GM23338 (cell line): Measurements from ENCODE around the genes WASHC2C and ZNF488.

GRCh38 chr10:43395586-43396096, 13.3 kb downstream of the HNRNPF start:
- PRO-cap: no peak
- RAMPAGE, long total RNA: no peak

- PRO-cap: no peak
- RAMPAGE, long total RNA: no peak
Measured at GRCh38 chr10:43404646-43405051, 4.3 kb downstream of the HNRNPF start.

- PRO-cap: bidirectional peak, plus-strand start at chr10:43420582, minus-strand start at chr10:43420462; bidirectional peak, plus-strand start at chr10:43420677, minus-strand start at chr10:43420658; bidirectional peak, plus-strand start at chr10:43420818, minus-strand start at chr10:43420951
- RAMPAGE, long total RNA: no peak
Measured at GRCh38 chr10:43420130-43421460, 11.6 kb upstream of the HNRNPF start.

- PRO-cap: no peak
- RAMPAGE, long total RNA: no peak
Measured at GRCh38 chr10:43595089-43595866, 11.0 kb upstream of the ZNF485 start.

DNA sequence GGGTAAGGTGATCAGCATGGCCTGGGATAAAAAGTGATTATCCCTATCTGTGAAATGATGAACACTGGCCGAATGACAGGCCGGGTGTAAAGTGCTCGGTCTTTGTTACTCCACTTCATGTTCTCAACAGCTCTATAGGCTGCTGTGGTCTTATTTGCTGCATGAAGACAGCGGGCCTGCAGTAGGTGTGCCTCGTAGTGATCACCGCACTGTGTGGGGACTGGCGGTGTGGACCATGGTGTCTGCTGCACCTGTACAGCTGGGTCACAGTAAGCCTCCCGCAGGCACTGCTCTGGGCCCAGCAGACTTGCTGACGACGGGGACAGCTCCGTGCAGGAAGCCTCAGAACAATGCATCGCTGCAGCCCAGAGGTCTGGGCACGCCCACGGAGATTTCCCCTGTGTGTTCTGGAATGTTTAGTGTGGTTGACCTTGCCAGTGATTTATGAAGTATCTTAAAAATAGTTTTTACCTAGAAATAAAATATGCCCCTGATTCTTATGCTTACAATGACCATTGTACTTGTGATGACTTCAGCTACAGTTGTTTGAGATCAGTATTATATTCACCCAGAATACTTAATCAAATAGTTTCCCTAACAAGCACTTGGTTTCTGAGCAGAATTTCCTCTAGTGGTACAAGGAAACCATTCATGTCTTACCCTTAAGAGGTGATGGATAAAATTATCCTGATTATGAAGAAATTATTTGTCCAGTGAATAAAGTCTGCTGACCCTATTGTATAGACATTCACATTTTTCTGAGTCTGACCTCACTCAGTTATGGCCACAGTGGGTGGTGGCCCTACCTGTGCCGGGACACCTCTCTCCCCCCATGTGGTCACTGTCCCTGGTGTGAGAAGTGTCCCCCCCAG, 59.2 kb upstream of the ZNF32 start:
- PRO-cap: no peak
- RAMPAGE, long total RNA: no peak

DNA sequence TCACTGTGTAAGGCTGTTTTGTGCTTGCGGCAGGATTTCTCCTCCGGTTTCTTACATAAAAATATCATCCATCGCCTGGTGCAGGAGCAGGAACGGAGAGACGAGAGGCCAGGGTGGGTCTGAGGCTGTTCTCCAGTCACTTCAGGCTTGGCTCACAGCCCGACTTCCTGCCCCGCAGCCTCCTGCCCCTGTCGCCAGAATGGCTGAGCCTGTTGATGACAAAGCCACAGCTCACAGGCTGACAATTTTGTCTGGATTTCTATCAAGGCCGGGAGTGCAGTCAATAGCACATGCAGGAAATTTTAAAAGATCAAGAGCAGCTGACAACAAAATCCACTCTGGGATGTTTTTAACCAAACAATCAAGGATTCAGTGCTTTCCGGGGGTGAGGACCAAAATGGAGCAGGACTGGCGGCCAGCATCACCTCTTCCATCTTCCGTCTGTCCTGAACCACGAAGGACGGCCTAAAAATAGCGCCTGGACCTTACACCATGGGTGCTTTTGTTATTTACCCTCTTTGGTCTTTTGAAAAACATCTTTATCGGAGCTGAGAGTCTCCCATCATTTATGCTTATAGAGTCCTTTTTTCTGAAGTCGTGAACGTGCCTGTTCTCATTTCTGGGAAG, 229.8 kb upstream of the ZNF32 start:
- PRO-cap: no peak
- RAMPAGE, long total RNA: no peak

- PRO-cap: bidirectional peak, plus-strand start at chr10:45001626, minus-strand start at chr10:45001578
- RAMPAGE, long total RNA: no peak
Measured at GRCh38 chr10:45001412-45002164, 865 bp downstream of the ZNF22 start.

DNA sequence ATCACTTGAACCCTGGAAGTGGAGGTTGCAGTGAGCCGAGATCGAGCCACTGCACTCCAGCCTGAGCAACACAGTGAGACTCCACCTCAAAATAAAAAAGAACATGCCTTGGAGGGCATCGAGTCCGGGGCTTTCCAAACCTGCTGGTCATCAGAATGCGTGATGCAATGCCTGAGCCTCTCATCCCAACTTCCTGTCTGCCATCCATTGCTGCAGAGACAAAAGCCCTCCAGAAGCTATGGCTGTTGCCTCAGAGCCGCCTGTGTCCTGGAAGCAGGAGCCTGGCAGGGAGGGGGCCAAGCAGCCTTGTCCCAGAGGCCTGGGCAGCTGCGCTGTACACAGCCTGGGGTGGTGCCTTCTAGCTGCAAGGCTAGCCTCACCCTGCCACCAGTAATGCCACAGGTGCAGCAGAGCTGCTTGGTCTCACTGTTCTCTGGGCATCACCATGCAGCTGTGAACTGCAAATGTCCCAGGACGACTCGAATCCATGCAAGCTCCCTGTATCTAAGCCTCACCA, 6.9 kb downstream of the ALOX5 start:
- PRO-cap: no peak
- RAMPAGE, long total RNA: no peak

DNA sequence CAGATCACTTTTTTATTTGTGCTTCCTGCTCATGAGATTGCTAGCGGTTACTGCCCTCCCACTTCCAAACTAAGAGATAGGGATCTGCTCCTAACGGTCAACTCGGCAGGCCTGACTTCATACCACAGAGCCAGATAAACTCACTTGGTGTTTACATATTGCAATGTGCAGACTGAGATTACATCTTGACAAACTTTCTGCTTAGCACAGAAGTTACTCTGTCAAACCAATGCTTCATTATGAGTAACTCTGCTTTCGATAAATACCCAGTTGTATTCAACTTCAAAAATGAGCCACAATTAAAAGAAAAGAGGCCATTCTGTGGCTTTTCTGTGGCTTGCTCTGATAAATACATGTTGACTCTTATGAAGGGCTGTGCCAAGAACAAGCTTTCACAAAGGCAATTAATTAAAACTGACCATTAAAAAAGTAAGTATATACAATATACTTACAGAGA, 64.5 kb downstream of the MARCHF8 start:
- PRO-cap: no peak
- RAMPAGE, long total RNA: no peak

DNA sequence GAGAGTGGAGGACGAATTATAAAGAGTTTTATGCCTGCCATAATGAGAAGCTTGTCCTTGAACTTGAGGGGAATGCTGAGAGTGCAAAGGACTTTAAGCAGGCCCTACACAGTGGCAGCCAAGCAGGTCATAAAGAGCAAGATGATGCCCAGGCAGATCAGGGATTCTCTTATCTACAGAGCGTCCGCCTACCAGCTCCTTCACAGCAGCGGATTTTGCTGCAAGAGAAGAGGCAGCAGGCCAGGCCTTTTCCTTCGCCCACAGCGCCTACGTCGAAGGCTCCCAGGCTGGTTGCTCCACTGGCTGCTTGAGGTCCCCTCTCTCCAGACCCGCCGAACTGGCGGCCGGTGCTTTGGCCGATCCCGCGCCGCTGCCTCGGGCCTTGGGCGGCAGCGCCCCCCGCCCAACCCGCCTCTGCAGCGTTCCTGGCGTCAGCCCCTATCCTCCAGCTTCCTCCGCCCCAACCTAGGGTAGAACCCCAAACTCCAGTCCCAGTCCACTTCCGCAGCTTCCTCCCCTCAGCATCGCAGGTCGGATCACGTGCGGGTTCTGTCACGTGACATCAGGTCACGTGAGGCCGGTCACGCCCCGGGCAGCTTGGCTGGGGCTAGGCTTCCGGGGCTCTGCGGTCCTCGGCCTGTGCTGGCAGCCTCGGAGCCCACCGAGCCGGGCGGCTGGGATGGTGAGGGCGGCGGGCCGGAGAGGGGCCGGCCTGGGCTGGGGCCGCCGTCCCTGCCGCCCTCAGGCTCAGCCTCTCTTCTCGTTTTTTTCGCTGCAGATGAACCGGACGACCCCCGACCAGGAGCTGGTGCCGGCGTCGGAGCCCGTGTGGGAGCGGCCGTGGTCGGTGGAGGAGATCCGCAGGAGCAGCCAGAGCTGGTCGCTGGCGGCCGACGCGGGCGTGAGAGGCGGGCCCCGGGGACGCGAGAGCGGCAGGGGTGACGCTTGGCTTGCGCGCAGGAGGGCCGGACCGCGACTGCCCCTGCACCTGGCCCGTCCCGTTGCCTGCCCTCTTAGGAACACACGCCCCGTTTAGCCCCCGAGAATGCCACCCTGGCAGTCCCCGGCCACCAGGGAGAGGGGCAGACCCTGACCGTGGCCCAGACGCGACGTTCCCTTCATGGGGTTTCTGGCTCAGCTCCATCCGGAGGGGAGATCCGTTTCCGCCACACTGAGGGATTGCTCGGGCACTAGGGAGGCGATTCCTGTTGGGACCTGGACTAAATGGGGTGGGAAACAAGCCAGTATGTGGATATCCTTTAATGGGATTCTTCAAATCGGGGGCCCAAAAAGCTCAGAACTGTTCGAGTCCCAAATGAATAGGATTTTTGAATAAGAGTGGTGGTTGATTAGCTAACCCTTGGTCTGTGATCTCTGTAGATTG, at the start of gene WASHC2C:
Gene WASHC2C, plus strand, starts transcription at position 628 of the 1,384 bp plus-strand sequence.
- PRO-cap: bidirectional peak, plus-strand start at position 584 of the sequence, minus-strand start at position 397 of the sequence
- RAMPAGE, long total RNA: no peak

DNA sequence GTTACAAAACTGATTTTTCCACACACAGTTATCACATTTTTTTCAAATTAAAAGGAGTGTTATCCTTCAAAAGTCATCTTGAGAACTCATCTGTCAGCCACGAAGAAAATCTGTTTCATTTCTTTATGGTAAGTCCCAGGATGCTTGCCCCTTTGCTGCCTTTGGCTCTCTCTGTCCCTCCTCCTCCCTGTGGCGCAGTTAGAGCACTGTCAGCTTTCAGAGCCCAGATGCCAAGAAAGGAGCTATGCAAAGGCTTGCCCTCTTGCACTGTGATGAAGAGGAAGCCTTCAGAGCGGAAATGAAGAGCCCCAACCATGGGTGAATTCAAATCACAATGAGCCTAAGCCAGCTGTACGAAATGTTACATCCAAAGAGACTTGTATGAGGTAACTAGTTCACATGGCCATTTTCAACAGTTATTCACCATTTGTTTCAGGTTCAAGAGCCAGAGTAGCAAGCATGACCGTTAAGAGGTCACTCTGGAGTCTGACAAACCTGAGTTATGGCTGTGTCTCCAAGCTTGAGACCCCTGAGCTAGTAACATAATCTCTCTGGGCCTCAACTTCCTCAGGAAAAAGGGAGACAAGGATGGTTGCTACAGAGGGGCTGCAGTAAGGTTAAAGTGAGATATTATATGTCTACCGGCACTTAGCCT, 10.5 kb downstream of the NCOA4 start:
- PRO-cap: no peak
- RAMPAGE, long total RNA: no peak

GRCh38 chr10:46022845-46023958, 7.2 kb downstream of the NCOA4 start:
- PRO-cap: bidirectional peak, plus-strand start at chr10:46023190, minus-strand start at chr10:46023229; bidirectional peak, plus-strand start at chr10:46023319, minus-strand start at chr10:46023378
- RAMPAGE, long total RNA: no peak

GRCh38 chr10:46028672-46029277, 1.6 kb downstream of the NCOA4 start:
- PRO-cap: no peak
- RAMPAGE, long total RNA: no peak

DNA sequence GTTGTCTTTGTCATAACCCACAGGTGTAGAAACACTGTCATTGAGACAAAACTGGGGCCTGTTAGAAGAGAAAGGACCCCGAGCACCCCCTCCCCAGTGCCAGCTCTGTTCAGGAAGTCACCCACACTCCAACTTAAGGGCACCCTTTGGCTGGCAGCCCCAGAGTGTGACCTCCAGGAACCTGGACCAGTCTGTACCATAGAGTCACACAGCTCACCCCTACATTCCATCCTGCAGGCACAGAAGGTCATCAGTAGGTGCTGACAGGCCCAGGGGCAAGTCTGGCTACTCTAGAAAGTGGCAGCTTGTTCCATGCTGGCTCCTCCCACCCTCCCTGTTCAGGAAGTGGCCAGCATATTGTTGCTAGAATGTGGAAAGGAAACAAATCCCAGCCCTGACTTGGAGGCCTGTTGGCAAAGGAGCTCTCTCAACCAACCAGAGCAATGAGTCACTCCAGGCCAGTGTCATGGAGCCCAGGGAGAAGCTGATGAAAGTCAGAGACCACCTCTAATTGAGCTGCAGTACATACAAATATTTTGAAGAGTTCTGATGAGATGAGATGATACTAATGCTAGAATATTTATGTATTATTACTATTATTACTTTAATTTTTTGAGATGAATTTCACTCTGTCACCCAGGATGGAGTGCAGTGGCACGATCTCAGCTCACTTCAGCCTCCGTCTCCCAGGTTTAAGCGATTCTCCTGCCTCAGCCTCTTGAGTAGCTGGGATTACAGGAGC, 3.3 kb upstream of the NCOA4 start:
- PRO-cap: no peak
- RAMPAGE, long total RNA: no peak

- PRO-cap: no peak
- RAMPAGE, long total RNA: no peak
Measured at GRCh38 chr10:46092174-46093045, 46.3 kb upstream of the MSMB start.

DNA sequence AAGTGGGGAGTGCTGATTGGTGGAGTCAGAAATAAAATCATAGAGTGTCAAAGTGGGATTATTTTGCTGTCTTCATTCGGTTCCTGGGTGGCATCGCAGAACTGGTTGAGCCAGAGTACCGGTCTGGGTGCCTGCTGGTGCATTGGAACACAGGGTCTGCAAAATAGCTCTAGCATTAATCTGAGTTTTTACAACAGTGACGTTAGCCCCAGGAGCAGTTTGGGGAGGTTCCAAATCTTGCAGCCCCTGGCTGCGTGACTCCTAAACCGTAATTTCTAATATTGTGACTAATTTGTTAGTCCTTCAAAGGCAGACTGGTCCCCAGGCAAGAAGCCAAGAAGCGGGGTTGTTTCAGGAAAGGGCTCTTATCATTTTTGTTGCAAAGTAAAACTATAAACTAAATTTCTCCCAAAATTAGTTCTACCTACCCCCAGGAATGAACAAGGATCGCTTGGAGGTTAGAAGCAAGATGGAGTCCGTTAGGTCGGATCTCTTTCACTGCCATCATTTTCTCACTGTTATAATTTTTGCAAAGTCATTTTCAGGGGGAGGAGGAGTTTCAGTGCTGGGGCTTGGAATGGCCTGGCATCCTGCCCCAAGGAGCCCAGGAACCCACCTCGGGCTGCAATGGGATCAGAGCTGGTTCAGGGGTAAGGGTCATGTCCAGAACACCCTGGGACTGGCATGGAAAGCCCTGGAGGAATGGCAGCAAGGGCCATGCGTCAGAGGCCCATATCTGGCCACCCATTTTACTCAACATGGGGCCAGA, 32.2 kb downstream of the GPRIN2 start:
- PRO-cap: no peak
- RAMPAGE, long total RNA: no peak

DNA sequence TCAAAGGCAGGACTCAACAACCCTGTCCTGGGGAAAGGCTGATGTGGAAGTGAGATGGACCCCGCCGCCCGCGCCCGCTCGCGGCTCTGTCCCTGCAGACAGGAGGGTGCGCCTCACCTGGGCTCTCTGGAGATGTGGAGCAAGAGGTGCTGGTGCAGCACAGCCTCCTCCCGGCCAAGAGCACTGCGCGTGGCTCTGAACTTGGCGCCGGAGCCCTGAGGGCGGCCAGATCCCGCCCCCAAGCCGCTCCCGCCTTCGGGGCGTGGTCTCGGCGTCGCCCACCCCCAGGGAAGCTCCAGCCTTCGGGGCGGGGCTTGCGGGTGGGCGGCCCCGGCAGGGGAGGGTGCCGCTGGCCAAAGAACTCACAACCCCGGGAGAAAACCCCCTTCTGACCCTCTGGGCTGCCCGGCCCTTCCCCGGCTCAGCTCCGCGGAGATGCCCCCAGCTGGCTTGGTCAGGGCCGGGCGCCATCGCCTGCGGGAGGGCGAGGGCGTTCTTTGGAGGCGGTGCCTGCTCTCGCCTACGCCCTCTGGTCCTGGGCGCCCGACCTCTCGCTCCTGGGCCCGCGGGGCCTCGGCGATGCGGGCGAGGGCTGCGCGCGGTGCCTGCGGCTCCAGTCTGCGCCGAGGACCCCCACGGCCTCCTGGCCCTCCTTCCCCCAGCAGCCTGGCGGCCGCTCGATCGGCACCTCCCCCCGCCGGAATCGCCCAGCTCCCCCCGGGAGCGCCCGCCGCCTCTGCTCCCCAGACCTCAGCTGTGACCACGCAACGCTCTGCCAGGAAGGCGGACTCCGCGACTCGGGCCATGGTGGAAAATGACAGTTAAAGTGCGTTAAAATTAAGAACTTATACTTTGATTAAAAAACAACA, at the start of gene ZNF488:
Gene ZNF488, minus strand, starts transcription at position 191 of the 869 bp plus-strand sequence.
- PRO-cap: bidirectional peak, plus-strand start at position 432 of the sequence, minus-strand start at position 203 of the sequence; bidirectional peak, plus-strand start at position 558 of the sequence, minus-strand start at position 645 of the sequence
- RAMPAGE, long total RNA: start-site peak on the minus strand centred at position 208 of the sequence, 65 bp wide, 35 and 7 reads in 2 replicates

GRCh38 chr10:47551739-47552204, 28.3 kb upstream of the AGAP9 start:
- PRO-cap: no peak
- RAMPAGE, long total RNA: no peak

DNA sequence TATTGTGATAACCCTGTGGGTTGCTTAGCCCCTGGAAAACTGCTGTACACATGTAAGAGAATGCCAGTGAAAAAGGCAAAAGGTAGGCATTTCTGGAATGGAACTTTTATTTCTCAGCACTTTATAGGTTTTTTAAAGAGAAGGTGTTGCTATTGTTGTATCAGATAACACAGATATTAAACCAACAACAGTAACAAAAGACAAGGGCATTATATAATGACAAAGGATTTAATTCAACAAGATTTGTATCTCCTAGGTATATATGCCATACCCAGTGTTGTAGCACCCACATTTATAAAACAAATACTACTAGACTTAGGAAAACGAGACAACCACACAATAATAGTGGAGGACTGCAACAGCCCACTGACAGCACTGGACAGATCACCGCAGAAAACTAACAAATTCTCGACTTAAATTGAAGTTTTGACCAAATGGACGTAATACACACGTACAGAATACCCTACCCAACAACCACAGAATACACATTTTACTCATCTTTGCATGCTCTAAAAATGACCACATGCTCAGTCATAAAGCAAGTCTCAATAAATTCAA, 30.3 kb downstream of the MAPK8 start:
- PRO-cap: no peak
- RAMPAGE, long total RNA: no peak

DNA sequence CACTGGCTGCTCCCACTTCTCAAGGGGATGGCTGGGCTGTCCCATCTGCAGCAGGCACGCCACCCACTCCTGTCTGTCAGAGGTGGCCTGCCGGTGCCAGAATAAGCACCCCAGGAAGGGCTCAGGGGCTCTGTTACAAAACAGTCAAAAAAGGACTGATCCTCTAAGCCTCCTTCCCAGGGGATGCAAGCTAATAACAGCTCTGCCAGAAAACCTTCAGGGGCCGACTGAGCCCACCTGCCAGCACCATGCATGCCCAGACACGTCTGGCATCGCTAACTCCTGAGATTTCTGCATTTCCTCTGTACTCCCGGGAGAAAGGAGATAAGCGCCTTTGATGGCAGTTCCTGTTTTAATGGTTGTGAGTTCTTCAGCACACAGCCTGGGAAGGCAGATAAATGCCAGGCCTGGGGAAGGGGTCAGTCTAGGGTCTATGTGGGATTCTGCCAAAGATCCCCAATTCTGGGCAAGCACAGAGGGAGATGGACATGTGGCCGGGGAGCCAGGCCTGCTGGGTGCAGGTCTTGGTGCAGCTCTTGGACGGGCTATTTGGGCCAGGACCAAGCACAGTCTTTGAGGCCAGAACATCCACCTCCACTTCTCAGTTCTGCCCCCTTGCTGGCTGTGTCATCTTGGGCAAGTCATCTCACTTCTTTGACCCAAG, 128.4 kb downstream of the ARHGAP22 start:
- PRO-cap: bidirectional peak, plus-strand start at position 294 of the sequence, minus-strand start at position 304 of the sequence
- RAMPAGE, long total RNA: no peak